Gastroesophageal sphincter (tissue), 4 donors: Measurements from ENCODE around the genes GSTCD and DKK2.

DNA sequence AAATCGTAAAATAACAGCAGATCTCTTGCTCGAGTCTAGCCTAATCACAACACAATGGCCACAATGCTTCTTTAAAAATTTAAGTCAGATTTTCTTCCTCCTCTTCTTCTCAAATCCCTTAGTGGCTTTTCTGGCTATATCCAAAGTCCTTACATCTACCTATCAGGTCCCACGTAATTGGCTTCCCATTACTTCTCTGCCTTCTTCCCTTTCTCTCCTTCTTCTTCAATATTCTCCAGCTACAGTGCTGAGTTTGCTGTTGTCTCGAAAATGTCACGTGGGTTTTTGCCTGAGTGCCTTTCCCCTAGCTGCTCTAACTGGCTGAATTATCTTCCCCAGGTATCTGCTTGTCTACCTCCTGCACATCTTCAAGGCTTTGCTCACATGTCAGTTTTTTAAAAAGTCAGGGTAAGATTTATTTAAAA is 90.9 kb upstream of the BANK1 start:
- PRO-cap = no peak
- RAMPAGE, long total RNA, 4 experiments = no peak in any of the 4 experiments

- PRO-cap = no peak
- RAMPAGE, long total RNA, 4 experiments = no peak in any of the 4 experiments
These were observed 16.8 kb downstream of the BANK1 start for GRCh38 chr4:101807265-101807819.

GRCh38 chr4:102496659-102497032 is 4.5 kb upstream of the NFKB1 start:
- PRO-cap = no peak
- RAMPAGE, long total RNA, 4 experiments = no peak in any of the 4 experiments

GRCh38 chr4:102554451-102554807 is 53.3 kb downstream of the NFKB1 start:
- PRO-cap = no peak
- RAMPAGE, long total RNA, 4 experiments = no peak in any of the 4 experiments

DNA sequence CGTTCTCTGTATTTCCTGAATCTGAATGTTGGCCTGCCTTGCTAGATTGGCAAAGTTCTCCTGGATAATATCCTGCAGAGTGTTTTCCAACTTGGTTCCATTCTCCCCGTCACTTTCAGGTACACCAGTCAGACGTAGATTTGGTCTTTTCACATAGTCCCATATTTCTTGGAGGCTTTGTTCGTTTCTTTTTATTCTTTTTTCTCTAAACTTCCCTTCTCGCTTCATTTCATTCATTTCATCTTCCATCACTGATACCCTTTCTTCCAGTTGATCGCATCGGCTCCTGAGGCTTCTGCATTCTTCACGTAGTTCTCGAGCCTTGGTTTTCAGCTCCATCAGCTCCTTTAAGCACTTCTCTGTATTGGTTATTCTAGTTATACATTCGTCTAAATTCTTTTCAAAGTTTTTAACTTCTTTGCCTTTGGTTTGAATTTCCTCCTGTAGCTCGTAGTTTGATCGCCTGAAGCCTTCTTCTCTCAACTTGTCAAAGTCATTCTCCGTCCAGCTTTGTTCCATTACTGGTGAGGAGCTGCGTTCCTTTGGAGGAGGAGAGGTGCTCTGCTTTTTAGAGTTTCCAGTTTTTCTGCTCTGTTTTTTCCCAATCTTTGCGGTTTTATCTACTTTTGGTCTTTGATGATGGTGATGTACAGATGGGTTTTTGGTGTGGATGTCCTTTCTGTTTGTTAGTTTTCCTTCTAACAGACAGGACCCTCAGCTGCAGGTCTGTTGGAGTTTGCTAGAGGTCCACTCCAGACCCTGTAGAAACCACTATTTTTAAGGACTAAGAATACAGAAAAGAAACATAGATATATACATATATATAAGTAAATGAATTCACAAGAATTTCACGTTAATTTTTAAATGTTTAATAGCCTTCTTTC is 58.7 kb downstream of the MANBA start:
- PRO-cap = no peak
- RAMPAGE, long total RNA, 4 experiments = start-site peak on the minus strand in 1 of 4 experiments, centred at position 629 of the sequence, 9 reads per replicate

DNA sequence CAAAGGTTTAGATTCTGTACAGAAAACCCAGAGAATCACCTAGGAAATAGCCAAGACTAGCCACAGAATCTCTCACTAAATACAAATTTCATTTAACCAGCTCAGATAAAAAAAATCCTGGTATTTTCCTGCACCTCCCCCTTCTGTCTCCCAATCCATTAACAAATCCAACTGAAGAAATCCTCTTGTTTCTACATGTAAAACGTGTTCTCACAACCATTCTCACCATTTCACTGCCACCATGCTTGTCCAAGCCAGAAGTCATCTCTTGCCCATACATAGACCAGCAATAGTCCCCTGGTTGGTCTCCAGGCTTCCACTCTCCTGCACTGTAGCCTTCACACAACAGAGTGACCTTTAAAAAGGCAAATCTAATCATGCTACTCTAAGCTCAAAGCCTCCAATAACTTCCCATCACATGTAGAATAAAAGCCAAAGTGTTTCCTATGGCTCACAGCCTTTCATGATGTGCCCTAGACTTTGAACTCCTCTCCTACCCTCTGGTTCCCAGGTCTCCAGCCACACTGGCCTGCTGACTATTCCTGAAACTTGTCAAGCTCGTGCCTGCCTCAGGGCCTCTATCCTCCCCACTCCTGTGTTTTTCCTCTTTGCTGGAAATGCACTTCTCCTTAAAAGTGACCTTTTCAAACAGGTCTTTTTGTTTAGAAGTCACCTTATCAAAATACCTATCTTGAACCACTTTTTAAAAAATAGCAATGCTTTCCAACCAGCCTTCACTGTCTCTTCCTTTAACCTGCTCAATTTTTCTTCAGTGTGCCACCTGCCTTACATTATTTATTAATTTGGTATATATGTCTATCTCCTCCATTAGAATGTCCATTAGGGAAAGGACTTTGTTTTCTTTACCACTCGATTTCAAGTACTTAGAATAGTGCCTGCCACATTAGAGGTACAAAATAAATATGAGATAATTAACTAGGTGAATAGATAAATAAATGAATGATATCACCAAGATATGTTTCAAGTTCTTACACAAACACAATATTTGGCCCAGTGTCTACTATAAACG is 3.1 kb downstream of the MANBA start:
- PRO-cap = no peak
- RAMPAGE, long total RNA, 4 experiments = no peak in any of the 4 experiments

GRCh38 chr4:102813528-102814306 is 13.6 kb downstream of the UBE2D3 start:
- PRO-cap = no peak
- RAMPAGE, long total RNA, 4 experiments = no peak in any of the 4 experiments

GRCh38 chr4:102867987-102868566 is 715 bp upstream of the CISD2 start:
- PRO-cap = no peak
- RAMPAGE, long total RNA, 4 experiments = no peak in any of the 4 experiments

DNA sequence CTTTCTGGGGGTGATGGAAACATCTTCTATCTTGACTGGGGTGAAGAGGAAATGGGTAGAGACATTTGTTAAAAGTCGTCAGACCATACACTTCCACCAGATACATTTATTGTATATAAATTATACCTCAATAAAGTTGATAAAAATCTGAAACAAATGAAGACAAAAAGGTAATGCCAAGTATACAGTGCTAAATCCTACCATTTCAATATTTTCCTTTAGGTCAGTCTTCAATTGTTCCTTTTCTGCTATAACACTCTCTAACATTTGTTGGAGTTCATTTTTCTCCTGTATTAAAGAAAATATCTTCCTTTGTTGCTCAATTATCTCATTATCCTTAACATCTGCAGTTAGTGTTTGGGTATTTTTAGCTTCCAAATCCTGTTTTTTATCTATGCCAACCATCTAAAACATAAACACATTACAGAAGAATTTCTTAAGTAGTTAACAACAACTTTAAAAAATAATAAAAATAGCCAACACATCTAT is 45.3 kb downstream of the CENPE start:
- PRO-cap = no peak
- RAMPAGE, long total RNA, 4 experiments = no peak in any of the 4 experiments

DNA sequence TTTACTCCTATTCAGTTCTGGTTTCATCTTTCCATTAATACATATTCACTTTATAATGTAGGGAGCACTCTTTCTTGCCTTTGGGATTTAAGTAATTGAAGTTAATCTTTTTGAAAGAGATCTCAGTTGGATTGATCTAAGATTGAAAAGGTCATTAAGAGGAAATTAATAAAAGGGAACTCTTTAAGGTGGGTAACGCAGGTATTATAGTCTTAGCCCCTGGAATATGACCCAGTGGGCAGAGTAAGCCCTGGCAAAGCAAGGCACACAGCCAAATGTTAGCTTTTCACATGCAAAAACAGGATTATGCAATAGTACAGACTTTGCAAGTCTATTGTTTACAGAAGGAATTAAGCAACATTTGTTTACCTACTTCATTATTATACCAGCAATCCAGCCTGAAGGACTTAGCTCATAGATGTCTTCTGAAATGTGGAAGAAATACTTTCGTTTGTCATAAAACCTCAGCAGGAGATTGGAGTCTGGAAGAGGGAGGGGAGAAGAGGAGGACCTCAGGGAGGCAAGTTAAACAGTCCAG is 226.6 kb upstream of the CENPE start:
- PRO-cap = no peak
- RAMPAGE, long total RNA, 4 experiments = no peak in any of the 4 experiments

DNA sequence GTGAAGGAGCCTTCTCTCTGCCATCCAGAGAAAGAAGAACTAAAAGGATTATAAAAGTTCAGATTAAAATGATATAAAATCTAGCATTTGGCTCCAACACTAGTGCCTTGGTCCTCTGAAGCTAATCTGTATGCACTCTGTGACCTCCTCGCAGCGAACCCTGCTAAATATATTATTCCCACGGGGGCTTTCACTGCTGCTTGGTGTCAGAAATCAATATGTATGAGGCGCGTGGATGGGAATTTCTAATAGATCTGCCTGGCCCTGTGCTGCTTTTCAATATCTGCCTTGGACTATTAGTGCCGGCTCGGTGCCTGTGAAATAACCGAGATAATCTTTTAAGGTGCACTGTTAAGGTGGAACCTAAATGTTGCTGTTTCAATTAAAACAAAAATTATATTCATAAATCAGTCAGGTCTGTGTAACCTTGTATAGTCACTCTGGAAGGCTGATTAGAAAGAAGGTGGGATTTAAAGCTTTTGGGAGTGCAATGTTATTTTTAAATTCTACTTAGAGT is 69.6 kb downstream of the CXXC4 start:
- PRO-cap = no peak
- RAMPAGE, long total RNA, 4 experiments = no peak in any of the 4 experiments

DNA sequence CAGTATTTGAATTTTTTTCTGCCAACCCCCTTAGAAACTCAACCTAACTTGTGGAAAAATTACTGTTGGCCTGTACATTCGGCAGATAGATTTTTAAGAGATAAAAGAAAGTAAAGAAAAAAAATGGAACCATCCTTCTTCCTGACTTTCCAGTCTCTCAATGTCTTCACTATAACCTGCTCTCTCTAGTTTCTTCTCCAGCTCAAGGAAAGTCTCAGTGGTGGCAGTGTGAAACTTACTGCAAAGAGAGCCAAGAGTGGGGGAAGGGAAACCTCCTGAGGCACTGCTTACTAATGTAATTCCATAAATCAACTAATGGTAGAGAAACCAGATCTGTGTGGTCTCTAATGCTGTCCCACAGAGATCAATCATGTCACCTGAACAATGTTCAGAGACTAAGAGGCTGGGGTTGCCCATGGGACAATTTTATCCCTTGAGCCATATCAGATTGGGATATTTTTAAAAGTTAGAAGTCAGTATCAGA is 7.7 kb downstream of the CXXC4 start:
- PRO-cap = no peak
- RAMPAGE, long total RNA, 4 experiments = no peak in any of the 4 experiments

- PRO-cap = unidirectional peak, minus-strand start at chr4:104616661
- RAMPAGE, long total RNA, 4 experiments = no peak in any of the 4 experiments
These were observed 121.8 kb upstream of the CXXC4 start for GRCh38 chr4:104616288-104617003.

GRCh38 chr4:105149609-105150091 is 3.0 kb downstream of the TET2 start:
- PRO-cap = no peak
- RAMPAGE, long total RNA, 4 experiments = no peak in any of the 4 experiments

GRCh38 chr4:105708577-105709388 is at the start of gene GSTCD:
GSTCD (plus strand) TSS chr4:105708784.
- PRO-cap = bidirectional peak, plus-strand start at chr4:105708794, minus-strand start at chr4:105708661
- RAMPAGE, long total RNA, 4 experiments = start-site peak on the plus strand in 4 of 4 experiments, at chr4:105708774-105708877 at its widest, 24 to 135 reads per replicate; start-site peak on the minus strand in 4 of 4 experiments, at chr4:105708648-105708735 at its widest, 37 to 323 reads per replicate

DNA sequence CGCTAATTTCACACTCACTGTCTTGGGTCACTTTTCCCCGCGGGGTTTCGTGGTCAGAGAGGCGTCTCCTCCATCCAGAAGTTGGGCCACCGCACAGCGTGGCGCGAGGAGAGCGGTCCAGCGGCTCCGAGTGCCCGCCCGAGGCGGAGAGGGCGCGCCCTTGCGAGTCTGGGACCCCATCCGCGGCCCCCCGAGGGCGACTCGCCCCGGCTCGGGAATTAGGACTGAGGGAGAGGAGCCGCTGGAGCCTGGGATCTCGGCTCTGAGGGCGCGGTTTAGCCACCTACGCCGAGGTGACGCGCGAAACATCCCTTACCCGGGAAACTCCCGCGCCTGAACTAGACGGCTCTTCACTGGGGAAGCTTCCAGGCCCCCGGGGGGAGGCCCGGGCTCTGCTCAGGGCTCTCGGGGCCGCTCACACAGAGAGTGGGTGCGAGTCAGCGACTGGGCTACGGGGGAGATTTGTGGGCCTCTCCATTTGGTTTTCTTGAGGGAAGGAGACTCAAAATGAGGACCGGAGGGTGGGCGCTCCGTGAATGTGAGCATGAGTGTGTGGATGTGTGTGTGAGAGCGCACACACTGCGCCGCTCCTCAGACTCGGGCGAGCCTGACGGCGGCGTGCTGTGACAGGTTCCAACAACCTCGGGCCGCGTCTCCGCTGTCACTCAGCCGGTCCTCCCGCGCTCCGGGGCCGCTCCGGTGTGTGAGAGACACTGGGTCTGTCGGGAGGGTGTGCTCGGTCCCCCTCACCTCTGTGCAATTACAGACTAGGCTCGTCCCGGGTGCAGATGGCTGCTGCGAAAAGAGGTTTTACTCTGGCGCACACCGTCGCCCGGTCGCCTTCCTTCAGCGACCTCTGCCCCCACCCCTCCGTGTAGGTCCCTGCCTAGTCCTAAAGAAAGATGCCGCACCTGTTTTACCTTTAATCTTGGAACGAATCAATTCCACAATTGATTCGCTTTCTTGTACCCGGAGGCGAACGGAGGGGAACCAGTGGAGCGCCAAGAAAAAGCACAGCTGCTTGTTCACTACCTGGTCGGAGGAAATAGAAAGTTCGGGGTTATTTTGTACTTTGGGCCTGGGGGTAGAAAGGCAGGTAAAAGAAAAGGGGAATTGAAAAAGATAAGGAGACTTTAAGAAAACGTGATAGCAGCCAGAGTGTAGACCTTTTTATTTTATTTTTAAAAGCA is 885 bp downstream of the NPNT start:
- PRO-cap = bidirectional peak, plus-strand start at position 341 of the sequence, minus-strand start at position 226 of the sequence; unidirectional peak, minus-strand start at position 701 of the sequence
- RAMPAGE, long total RNA, 4 experiments = start-site peak on the minus strand in 1 of 4 experiments, centred at position 639 of the sequence, 15 reads per replicate

- PRO-cap = unidirectional peak, minus-strand start at chr4:107036310
- RAMPAGE, long total RNA, 4 experiments = no peak in any of the 4 experiments
These were observed at the start of gene DKK2 for GRCh38 chr4:107036098-107036874. DKK2 (minus strand) TSS chr4:107036313.

GRCh38 chr4:107153814-107154384 is 117.8 kb upstream of the DKK2 start:
- PRO-cap = no peak
- RAMPAGE, long total RNA, 4 experiments = no peak in any of the 4 experiments

DNA sequence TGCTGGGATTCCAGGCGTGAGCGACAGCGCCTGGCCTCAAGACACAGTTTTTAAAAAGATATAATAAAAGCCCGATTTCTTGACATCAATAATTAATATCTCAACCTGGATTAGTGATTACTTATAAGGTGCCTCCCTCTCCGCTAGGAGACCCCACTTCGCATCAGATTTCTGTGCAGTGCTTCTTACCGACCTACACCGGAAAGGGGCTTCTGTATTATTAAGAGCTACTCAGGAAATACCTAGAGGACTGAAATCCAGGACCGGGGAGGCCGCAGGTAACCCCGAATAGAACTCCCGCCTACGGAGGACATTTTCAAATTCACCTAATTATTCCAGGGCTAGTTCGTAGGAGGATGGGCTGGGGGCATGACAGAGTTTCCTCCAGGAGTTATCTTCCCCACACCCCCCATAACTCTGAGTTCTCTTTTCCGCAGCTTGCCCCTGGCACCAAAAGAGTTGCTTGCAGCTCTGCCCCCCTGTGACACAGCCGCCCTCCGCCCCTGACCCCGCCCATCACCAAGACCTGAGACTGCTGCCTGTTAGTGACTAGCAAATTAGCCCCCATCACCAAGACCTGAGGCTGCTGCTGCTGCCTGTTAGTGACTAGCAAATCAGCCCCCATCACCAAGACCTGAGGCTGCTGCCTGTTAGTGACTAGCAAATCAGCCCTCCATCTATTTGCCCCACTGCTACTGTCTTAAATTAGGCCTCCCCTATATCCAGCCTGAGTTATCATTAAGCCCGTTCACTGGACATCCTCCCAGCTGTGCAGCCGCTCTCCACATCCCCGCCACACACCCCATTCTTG is 1.3 kb upstream of the PAPSS1 start:
- PRO-cap = no peak
- RAMPAGE, long total RNA, 4 experiments = no peak in any of the 4 experiments

- PRO-cap = no peak
- RAMPAGE, long total RNA, 4 experiments = no peak in any of the 4 experiments
These were observed 17.1 kb upstream of the PAPSS1 start for GRCh38 chr4:107737083-107737517.